Measurements from ENCODE around the genes FZD4, GRM5 and TRIM77.

DNA sequence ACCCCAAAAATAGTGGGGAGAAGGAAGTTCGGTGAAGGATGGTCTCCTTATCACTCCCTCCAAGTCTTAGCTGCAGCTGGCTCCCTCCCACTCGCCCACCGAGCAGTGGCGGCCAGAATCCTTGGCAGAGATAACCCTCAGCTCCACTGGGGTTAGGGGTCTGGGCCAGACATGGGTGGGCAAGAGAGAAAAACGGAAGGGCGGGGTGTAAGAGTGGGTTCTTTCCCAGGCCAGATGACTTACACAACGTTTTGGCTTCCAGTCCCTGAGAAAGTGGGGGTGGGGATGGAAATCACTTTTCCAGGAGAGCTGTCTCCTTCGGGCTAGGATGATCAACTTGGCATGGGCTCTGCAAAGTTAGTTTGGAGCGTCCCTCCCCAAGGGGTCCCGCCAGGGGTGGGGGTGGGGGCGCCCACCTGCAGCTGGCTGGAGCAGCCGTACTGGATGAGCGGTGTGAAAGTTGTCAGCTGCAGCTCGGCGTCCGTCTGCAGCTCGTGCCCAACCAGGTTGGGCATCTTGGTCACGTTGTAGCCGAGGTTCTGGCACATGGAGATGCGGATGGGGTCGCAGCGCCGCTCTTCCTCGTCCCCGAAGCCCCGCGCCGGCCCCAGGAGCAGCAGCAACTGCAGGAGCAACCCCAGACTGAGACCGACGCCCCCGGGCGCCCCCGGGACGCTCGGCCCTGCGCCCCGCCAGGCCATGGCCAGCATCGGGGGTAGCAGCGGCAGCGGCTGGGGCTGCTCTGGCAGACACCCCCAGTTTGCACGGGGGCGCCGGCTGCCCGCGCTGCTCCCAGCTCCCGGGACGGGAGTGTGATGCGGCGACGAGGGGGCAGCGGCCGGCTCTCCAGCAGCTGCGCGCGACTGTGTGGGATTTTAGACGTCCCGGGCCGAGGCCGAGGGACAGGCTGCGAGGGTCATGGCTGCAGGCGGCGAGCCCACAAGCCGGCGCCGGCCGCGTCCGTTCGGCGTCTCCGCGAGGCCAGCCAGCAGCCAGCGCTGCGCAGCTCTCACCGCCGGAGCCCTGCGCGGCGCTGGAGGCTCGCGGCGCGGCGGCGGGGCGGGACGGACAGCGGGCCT lies at the start of gene FZD4:
Gene FZD4, minus strand, starts transcription at position 1,011 of the 1,079 bp plus-strand sequence.
- RRBS: 2% methylated on average over 53 of the region's 88 CpGs

DNA sequence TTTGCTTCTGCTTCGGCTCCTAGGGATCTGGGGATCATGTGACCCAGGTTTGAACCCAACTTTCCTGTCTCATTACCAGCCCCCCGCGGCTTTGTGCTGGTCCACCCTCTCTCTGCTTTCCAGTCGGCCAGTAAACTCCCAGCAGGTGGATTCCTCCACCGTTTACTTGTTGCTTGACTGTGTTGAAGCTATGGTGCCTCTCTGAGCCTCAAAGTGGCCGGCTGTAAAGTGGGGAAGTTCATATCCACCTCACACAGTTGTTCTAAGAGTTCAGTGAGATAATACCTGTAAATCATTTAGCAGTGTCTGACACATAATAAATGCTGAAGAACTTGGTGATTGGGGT lies 1.2 kb upstream of the FZD4 start:
- RRBS: no CpG with 5 or more reads among the region's 6 CpGs

DNA sequence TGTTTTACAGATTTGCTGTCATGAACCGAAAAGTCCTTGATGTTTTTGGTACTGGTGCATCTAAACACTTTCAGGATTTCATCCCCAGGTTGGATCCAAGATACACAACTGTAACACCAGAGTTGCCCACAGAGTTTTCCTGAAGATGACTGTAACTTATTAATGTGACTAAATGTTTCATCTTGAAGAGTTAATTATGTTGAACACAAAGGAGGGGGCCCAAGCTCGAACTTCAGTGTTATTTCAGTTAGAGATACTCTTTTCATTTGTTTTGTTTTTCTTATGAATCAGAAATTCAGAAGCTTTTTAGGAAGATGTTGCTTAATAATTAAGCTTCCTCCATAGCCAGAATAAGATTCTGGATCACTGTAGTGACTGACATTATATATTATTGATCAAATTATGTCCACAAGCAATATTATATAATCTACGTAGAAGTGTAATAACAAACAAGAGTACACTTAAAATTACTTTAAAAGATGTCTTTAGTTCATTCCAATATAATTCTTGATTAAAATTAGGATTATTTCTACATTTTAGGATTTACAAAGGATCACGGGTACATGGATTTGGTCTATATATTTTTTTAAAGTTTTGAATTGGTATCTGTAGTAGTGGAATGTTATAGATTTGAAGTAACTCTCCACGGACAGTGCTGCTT lies 283.6 kb downstream of the TMEM135 start:
- RRBS: no CpG with 5 or more reads among the region's 5 CpGs

- RRBS: no CpG with 5 or more reads among the region's 5 CpGs
Measured at GRCh38 chr11:87358390-87358792, 320.7 kb downstream of the TMEM135 start.

- RRBS: no CpG with 5 or more reads among the region's 5 CpGs
Measured at GRCh38 chr11:88301765-88302117, 35.8 kb downstream of the CTSC start.

DNA sequence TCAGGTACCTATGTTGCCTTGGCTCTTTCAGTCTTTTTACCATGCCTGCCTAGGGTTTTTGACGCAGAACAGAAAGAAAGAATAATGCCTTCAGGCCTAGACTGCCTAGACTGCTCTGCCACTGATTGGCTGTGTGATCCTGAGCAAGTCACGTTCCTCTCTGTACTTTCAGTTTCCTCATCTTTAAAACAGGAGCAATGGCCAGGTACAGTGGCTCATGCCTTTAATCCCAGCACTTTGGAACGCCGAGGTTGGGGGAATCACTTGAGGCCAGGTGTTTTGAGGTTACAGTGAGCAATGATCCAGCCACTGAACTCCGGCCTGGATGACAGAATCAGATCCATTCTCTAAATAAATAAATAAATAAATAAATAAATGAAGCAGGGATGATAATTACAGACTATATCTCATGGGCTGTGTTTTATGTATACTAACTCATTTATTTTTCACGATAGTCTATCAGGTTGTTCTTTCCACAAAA lies 21.4 kb downstream of the CTSC start:
- RRBS: no CpG with 5 or more reads among the region's 6 CpGs

- RRBS: no CpG with 5 or more reads among the region's 8 CpGs
Measured at GRCh38 chr11:88338306-88338736, 785 bp upstream of the CTSC start.

GRCh38 chr11:89065564-89066296 lies at the start of gene GRM5:
Gene GRM5 (minus strand): TSS chr11:89065982.
- RRBS: no CpG with 5 or more reads among the region's 50 CpGs

- RRBS: no CpG with 5 or more reads among the region's 16 CpGs
Measured at GRCh38 chr11:89294153-89294737, 116.6 kb downstream of the TYR start.

DNA sequence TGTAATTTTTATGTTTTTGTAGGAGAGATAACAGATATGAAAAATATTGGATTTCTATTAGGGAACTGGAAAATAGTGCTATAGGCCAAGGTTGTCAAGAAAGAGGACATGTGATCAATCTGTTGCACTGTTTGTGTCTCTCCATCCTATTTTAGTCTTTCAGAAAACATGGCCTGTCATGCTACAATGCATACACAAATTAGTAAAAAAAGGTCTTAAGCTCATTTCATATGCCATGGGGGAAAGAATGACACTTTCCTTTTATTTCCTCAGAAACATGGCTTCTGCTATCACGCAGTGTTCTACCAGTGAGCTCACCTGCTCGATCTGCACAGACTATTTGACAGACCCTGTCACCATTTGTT lies at the start of gene TRIM77:
Gene TRIM77, plus strand, starts transcription at position 278 of the 365 bp plus-strand sequence.
- RRBS: no CpG with 5 or more reads among the region's 2 CpGs

GRCh38 chr11:92765733-92766637 lies 203.5 kb upstream of the MTNR1B start:
- RRBS: no CpG with 5 or more reads among the region's 16 CpGs

GRCh38 chr11:93106700-93107116 lies 91.1 kb downstream of the SLC36A4 start:
- RRBS: no CpG with 5 or more reads among the region's 8 CpGs

DNA sequence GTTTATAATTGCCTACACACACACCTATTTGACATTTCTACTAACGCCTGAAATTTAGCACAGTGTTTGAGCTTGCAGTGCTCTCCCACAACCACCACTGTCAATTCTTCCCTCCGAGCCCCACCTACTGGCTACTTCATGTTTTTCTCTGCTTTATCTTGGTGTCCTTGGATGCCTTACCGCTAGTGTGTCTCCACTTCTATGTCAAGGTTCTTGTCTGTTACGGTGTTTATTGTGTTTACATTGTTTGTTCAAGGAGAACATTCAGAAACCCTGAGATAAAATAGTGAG lies 39.0 kb upstream of the SLC36A4 start:
- RRBS: no CpG with 5 or more reads among the region's 4 CpGs

GRCh38 chr11:93477669-93478383 lies 65.4 kb downstream of the SMCO4 start:
- RRBS: no CpG with 5 or more reads among the region's 12 CpGs

DNA sequence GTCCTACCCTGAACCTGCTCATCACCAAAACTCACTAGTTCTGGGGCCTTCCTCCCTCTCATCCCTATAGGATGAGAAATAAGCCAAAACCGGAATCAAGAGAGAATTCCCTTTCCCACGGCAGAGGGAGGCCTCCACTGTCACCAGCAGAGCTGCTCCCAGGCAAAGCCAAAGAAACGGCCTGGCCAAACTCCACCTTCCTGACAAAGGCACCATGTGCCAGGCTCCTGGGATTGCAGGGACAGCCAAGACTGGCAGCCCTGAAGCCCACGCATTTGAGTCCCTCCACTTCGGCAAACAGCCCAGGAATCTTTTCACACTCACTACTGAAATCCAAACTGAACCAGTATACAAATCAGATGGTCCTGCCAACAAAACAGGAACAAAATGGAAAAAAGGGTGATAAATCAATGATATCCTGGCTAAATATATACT lies 6.1 kb downstream of the SMCO4 start:
- RRBS: no CpG with 5 or more reads among the region's 5 CpGs

GRCh38 chr11:93541737-93541952 lies 1.5 kb downstream of the SMCO4 start:
- RRBS: no CpG with 5 or more reads among the region's 1 CpG

DNA sequence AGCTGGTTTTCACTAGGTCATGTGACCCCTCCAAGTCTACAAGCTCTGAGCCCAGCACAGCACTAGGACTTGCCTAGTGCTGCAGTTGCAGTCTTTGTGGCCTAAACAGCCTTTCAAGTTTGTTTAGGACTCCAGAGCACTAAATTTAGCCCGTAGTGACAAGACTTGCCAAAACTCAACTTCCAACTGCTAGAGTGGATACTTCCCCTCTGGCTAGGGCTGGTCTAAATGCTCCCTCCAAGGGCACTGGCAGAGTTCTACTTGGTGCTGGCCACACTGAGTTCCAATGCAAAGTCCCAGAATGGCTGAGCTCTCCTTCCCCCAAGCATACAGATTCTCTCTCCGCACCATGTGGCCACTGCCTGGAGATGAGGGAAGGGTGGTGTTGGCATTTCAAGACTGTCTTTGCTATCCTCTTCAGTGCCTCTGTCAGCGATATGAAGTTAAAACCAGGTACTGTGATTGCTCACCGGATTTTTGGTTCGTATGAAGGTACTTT lies 25.3 kb downstream of the TAF1D start:
- RRBS: no CpG with 5 or more reads among the region's 5 CpGs

GRCh38 chr11:93719306-93719602 lies 22.0 kb downstream of the TAF1D start:
- RRBS: no CpG with 5 or more reads among the region's 2 CpGs

GRCh38 chr11:93735691-93736703 lies 5.3 kb downstream of the TAF1D start:
- RRBS: no CpG with 5 or more reads among the region's 1 CpG

GRCh38 chr11:93739023-93739873 lies 2.0 kb downstream of the TAF1D start:
- RRBS: no CpG with 5 or more reads among the region's 9 CpGs

All from HTR-8/SVneo (cell line).